ENCODE measurements around a stretch of chr17.

- RRBS, result 2% methylated on average over 26 of the region's 58 CpGs
These were observed 1.0 kb downstream of the UBALD2 start for GRCh38 chr17:76265795-76266905.

GRCh38 chr17:76271817-76272866, 7.0 kb downstream of the UBALD2 start:
- RRBS, result 44% methylated on average over 7 of the region's 44 CpGs

DNA sequence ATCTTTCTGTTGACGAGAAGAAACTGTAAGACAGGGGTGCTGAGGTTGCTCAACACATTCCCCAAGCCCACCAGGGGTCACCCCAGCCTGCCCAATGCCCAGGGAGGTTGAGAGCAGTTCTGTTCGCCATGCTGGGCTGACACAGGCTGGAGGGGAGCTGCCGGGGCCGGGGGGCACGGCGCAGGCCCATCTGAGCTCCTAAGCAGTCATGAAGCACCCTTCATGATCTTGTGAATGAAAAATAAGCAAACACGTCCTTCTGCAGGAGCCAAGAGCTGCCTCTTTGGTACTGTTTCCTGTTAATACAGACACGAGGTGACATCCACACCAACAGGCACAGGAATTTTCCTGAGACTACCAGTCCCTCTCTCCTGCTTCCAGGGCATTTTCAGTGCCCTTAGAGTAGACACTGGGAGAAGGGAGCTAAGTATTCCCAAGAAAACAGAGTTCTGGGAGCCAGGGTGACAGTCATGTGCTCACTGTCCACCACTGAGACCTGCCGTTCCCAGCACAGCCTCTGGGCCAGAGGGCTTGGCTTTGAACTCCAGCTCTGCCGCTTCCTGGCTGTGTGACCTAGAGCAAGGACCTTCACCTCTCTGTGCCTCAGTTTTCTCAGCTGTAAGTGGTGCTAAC, 9.2 kb downstream of the UBALD2 start:
- RRBS, result no CpG with 5 or more reads among the region's 10 CpGs

- RRBS, result no CpG with 5 or more reads among the region's 17 CpGs
These were observed 14.8 kb upstream of the PRPSAP1 start for GRCh38 chr17:76368417-76369103.

- RRBS, result 90% methylated on average over 4 of the region's 17 CpGs
These were observed 2.1 kb upstream of the SPHK1 start for GRCh38 chr17:76382343-76382639.

DNA sequence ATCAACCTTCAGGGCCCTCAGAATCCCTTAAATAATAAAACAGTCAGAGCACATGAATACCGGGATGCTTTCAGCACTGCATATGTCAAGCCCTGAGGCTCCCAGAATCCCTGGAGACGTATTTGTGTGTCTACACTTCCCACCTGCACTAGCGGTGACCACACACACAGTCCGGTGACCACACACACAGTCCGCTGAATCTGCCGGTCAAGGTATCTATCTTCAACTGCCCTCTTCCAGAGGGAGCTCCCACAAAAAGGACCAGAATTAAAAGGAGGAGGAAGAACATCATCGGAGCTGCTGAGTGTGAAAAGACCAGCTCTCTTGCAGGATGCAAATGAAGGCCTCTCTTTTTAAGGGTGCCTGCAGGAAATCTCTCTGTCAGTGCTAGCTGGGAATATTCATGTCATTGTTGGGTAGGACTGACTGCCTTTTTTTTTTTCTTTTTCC, 8.1 kb downstream of the UBE2O start:
- RRBS, result 92% methylated on average over 3 of the region's 7 CpGs

- RRBS, result no CpG with 5 or more reads among the region's 10 CpGs
These were observed 2.1 kb downstream of the RHBDF2 start for GRCh38 chr17:76498777-76499873.

- RRBS, result no CpG with 5 or more reads among the region's 22 CpGs
These were observed 4.0 kb downstream of the PRCD start for GRCh38 chr17:76543625-76544395.

DNA sequence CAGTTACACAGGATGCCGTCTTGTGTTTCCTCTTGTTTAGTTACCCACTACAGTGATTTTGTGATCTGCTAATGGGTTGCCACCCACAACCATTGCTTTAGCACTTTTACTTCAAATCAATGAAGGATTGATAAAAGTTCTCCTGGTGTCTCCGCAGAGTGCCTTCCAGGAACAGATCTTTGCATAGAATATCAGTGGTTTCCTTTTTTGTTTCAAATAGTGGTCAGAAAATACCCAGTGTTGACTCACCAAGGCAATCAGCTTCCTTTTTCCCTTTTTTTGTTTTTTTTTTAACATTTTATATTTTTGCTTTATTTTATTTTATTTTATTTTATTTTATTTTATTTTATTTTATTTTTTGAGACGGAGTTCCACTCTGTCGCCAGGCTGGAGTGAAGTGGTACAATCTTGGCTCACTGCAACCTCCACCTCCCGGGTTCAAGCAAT, 22.2 kb downstream of the ST6GALNAC2 start:
- RRBS, result no CpG with 5 or more reads among the region's 5 CpGs

GRCh38 chr17:76672381-76672883, 28.9 kb upstream of the ST6GALNAC1 start:
- RRBS, result 94% methylated on average over 1 of the region's 12 CpGs

DNA sequence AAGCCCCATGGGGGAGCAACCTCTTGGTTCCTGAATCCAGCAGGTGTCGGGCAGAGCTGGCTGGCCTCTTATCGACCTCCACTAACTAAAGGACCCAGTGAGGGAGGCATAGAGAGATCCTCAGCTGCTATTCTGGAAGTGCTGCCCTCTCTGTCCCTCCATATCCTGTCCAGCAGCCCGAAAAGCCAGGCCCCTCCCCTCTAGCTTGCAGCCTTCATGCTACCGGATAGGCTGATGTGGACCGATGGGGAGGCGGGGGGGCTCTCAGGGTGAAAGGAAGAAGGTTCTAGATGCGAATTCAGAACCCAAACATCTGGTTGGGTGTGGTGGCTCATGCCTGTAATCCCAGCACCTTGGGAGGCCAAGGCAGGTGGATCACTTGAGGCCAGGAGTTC, 24.9 kb downstream of the MXRA7 start:
- RRBS, result no CpG with 5 or more reads among the region's 7 CpGs

GRCh38 chr17:76687466-76687908, 23.3 kb downstream of the MXRA7 start:
- RRBS, result no CpG with 5 or more reads among the region's 17 CpGs

DNA sequence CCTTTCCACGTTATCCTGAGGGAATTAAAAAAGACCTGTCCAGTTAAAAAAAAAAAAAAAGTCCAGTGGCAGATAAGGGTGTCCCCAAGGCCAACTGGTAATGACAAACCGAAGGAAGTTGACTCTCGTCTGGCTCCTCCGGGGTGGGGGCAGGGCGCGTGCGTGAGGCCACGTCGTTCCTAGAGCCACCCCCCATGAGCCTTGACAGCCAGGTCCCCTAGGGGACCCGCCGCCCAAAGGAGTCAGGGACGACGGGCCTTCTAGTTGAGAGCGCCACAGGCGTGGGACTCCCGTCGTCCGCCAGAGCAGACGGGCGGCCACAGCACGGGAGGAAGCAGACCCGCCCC, 592 bp downstream of the JMJD6 start:
- RRBS, result no CpG with 5 or more reads among the region's 22 CpGs

GRCh38 chr17:77099849-77100425, 40.8 kb upstream of the SEC14L1 start:
- RRBS, result no CpG with 5 or more reads among the region's 16 CpGs

DNA sequence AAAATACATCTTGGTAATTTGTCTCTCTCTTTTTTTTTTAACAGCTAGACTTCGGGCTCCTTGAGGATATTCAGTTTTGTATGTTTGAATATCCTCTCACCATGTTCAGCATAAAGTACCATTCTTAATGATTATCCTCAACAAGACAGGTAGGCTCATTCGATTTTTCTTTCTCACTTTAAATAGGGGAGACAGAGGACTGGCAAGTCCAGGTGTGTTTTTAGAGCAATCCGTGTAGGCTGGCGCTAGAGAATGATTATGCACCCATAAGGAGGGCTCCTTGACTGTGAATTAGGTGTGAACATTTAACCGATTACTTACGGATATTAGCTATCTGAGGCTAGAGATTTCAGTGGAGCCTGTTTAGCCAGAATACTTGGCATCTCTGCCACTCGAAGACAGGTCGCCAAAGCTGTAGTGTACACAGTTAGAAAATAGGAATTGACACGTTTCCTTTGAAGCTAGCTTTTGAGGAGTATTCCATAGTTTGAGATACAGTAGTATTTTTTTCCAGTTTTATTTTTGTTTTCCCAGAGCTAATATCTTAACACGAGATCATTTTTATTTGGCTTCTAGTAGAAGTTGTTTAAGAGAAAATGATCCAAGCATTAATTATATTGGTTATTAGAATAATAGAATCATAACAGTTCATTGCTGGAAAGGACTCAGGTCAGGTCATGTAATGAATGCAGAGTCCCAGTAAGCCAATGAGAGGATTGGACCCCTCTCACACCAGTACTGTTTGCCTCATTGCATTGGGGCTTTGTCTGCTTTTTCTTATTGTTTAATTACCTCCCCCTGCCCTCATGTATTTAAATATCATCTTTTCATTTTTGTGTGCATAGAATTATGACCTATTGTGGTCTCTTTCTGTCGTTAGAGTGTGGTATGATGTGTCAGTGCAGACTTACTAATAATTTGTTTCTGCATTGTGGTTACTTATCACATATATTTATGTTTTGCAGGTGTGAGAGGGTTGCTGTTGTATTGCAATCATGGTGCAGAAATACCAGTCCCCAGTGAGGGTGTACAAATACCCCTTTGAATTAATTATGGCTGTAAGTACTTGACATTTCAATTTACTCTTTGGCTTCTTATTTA, 2.2 kb downstream of the SEC14L1 start:
- RRBS, result no CpG with 5 or more reads among the region's 11 CpGs

GRCh38 chr17:77143703-77144175, 3.0 kb downstream of the SEC14L1 start:
- RRBS, result no CpG with 5 or more reads among the region's 8 CpGs

DNA sequence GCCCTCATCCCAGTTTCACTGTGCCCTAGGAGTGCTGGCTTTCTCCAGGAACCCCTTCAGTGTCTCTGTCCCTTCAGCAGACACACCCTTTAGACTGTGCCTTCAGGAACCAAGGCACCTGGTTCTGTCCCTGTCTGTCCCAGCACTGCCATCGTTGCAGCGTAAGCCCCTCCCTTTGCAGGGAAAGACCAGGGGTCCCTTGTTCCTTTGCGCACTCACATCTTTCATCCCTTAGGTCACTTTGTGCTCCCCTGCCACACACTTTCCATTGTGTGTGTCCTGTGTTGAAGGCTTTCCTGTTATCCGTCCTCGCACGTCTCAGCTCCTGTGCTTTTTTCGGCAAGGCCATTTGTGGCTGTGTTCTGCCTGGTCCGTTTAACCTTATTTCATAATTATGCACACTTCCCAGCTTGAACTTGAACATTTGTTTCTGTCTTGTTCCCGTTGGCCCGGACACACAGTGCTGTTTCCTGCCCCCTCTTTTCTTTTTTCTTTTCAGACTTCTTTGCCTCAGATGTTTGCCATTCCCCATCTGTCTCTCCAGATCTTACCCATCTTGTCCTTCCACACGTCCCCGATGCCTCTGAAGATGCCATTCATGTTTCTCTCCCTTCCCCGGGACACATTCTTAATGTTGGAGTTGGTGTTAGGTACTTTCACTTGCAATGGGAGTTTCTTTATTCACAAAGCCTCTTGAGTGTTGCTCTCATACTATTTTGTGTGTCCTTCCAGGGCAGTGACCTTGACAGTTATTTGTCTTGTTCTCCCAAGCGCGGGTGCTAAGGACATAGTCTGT, 8.0 kb downstream of the SEC14L1 start:
- RRBS, result no CpG with 5 or more reads among the region's 15 CpGs

DNA sequence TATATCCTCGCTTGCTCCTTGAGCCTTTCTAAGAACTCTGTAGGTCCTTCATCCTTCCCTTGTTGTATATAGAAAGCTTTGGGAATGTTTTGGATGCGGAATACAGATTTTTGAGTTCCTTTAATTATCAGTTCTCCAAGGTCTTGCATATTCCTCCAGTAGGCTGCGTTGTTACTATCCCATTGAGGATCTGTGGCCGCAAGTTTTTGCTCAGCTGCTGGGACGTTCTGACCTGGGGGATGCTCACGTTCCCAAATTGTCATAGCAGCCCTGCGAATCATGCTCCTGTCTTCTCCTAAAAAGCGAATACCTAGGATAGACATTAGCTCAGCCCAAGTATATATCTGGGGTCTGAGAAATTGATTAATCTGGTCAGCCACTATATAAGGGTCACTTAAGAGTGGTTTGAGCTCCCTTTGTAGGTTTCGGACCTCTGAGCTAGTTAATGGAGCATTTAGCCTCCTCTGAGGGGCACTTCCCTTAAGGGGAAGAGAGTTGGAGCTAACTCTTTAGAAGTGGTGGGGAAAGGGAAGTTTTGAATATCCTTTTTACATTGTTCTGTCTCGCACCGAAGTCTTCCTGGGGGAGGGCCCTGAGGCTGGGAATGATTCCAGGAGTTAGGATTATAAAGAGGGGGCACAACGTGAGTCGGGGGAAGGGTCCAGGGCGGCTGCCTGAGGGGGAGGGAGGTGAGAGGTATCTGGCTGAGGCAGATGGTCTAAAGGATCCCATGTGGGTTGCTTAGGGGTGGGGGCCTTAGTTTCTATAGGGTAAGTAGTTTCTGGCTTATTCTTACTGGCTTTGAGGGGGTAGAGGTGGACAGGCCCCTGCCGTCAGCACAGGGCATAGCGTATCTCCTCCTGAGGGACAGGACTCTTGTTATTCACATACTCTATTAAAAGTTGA, 32.2 kb downstream of the SEC14L1 start:
- RRBS, result no CpG with 5 or more reads among the region's 16 CpGs

GRCh38 chr17:77255329-77255923, 25.9 kb upstream of the SEPTIN9 start:
- RRBS, result 3% methylated on average over 8 of the region's 19 CpGs

- RRBS, result no CpG with 5 or more reads among the region's 20 CpGs
These were observed 40.6 kb downstream of the SEPTIN9 start for GRCh38 chr17:77321832-77322390.

All from Ishikawa (cell line).